A172 (cell line): ENCODE data around the gene ATXN7L1.

DNA sequence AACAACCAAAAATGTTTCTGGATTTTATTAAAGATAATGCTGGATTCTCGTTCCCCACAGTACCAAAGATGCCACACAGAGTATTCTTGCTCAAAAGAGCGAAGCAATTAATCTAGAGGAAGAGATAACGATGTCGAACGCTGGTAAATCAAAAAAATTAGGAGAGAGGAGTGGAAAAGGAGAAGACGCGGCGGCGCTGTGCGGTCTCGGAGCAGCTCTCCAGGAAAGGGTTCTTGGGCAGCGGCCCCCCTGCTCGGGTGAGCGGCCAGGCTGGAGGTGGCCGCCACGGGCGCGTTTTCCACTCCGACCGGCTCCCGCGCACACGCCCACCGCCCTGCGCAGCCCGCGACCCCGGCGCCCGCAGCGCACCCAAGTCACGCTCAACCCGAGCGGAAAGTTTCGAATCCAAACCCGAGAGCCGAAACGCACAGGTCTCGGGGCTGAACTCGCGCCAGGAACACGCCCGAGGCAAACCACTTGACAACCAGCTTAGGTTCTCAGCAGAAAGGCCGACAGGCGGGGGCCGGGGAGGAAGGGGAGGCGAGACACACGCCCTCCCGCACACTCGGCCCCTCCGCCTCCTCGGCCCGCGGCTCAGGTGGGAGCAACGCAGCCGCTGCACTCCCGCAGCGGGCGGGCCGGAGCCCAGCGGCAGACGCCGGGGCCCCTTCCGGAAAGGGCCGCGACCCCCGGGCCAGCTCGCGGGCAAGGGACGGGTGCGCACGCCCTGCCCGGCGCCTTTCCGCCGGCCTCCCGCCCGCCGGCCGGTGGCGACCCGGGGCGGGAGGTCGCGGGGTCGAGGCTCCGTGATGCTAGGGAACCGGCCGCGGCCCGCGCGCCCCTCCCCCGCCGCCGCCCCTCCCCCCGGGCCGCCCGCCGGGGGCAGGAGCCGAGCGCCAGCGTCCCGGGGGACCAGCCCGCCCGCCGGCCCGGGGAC lies 825 bp downstream of the SRPK2 start:
- RAMPAGE, long total RNA = no peak

DNA sequence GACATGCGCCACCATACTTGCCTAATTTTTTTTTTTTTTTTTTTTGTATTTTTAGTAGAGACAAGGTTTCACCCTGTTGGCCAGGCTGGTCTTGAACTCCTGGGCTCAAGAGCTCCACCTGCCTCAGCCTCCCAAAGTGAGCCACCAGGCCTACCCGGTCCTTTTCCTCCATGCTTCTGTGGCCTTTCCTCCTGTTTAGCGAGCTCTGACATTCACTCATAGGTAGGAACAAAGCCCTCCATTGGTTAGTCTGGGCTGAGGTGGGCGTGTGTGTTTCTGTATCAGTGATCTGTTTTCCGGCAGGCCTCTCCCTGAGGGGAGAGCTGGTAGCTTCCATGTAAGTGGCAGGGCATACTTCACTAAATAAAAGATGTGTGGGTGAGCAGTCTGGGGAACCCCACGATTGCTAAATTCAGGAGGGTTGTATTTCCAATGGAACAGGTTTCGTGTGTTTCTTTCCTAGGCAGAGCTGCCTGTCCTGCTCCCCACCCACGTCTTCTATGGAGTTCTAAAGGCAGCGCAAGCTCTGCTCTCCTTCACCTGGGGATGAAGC lies 50.3 kb upstream of the SRPK2 start:
- RAMPAGE, long total RNA = no peak

DNA sequence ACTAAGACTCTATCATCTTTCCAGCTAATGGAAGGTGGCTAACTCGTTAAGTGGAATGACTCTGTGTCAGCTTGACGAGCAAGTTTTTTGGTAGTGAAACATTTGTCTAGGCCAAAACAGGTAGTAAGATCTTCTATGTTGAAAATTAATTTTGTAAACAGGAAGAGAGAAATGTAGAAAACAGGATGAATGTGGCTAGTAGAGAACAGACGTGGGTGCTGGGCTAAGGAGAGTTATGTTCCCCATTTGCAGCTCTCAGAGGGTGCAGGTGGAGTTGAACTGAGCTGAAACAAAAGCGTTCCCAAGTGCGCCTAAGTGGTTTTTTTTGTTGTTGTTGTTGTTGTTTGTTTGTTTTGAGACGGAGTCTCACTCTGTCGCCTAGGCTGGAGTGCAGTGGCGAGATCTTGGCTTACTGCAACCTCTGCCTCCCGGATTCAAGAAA lies 59.5 kb upstream of the SRPK2 start:
- RAMPAGE, long total RNA = no peak

- RAMPAGE, long total RNA = no peak
These were observed 22.7 kb downstream of the PUS7 start for GRCh38 chr7:105499039-105500036.

- RAMPAGE, long total RNA = no peak
These were observed 56.9 kb upstream of the EFCAB10 start for GRCh38 chr7:105638096-105638666.

DNA sequence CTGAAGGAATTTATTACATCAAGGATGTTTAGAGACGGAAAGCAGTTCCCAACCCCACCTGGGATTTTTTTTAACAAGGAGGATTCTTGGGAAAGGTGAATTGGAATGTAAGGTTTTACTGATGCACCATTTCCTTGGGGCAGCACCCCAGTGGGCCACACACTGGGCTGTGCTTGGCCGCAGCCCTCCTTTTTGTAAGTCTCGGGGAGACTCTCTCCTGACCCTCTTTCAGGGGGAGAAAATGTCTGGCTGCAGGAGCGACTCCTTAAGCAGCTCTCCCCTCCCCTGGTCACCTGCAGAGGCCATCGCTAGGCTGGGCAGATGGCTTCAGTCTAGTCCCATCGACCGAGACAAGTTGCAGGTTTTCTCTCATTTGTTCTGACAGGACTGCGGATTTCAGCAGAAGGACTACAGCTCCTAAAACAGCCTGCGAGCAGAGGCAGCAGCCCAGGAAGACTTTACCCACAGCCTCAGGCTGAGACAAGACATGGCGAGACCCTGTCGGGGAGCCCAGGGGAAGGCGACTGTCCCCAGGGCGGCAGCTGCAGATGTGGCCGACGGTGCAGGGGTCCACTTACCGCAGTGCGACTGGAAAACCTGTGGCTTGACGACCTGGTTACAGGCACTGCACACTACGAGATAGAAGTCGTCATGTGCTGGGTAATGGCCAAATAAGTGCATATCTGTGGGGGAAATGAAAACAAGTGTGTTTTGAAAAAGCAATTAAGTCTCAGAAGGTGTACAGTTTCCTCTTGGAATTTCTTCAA lies 88.2 kb downstream of the ATXN7L1 start:
- RAMPAGE, long total RNA = no peak

DNA sequence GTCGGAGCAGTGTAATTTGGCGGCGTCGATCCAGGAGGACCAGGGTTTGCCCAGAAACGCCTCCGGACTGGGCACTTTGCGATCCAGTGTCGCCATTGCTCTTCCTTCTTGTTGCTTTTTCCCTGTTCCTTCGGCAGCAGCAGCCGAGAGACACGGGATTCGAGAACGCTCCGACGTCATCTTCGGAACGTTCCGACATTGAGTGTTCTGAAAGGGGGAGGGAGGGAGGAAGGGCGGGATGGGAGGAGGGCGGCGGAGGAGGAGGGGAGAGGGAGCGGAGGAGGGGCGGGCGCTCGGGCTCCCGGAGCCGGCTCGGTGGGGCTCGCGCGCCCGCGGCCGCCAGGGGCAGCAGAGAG lies at the start of gene ATXN7L1:
ATXN7L1 (minus strand) TSS at position 221 of the 356 bp plus-strand sequence.
- RAMPAGE, long total RNA = no peak

GRCh38 chr7:105924887-105925279 lies 38.2 kb upstream of the CDHR3 start:
- RAMPAGE, long total RNA = no peak

- RAMPAGE, long total RNA = no peak
These were observed 42.1 kb downstream of the SYPL1 start for GRCh38 chr7:106069918-106070570.

DNA sequence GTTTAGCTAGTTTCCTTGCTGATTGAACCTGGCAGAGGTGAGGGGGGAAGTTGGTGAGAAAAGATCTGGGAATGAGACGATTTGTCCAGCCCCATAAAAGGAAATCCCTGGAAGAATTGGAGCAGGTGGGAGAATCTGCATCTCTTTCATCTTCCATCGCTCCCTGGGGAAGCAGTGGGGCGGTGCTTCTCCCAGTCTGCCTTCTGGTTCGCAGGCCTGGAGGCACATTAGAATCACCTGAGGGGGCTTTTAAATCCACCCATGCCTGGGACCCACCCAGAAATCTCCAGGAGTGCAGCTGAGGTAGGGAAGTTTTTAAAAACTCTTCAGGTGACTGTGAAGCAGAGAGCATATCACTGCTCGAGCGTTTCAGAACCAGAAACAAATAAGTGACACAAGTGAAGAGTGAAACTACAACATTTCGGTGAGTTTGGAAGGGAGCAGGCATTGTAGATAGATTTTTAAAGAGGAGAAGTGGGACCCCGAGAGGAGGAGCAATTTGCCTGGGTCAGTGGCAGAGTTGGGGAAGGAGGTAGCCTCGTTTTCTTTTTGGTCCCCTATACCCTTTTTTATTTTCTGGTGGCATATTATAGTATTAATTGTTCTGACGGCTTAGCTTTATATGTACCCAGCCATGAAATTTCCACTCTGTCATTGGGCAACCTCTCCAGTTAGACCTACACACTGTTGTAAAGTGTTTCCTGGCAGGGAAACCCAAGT lies 26.8 kb upstream of the SYPL1 start:
- RAMPAGE, long total RNA = no peak

DNA sequence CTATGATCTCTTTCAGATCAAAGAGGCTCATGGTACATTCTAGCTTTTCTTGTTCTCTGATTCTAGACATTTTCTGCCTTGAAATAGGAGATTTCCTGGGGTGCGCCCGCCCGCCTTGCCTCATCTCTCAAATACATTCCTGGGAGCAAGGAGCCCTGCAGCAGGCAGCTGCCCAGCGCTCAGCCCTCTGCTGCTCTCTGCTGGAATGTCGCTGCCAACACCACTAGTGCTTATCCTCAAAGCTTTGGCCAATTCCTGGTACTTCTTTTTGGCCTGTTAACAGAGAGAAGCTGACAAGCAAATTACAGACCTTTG lies 41.7 kb upstream of the SYPL1 start:
- RAMPAGE, long total RNA = no peak

GRCh38 chr7:106176340-106177186 lies 64.5 kb upstream of the SYPL1 start:
- RAMPAGE, long total RNA = no peak

GRCh38 chr7:106198918-106199563 lies 85.7 kb downstream of the NAMPT start:
- RAMPAGE, long total RNA = no peak

- RAMPAGE, long total RNA = no peak
These were observed 84.9 kb downstream of the NAMPT start for GRCh38 chr7:106199809-106200259.

GRCh38 chr7:106253775-106253958 lies 31.1 kb downstream of the NAMPT start:
- RAMPAGE, long total RNA = no peak

- RAMPAGE, long total RNA = no peak
These were observed 21.1 kb downstream of the NAMPT start for GRCh38 chr7:106263452-106264295.

DNA sequence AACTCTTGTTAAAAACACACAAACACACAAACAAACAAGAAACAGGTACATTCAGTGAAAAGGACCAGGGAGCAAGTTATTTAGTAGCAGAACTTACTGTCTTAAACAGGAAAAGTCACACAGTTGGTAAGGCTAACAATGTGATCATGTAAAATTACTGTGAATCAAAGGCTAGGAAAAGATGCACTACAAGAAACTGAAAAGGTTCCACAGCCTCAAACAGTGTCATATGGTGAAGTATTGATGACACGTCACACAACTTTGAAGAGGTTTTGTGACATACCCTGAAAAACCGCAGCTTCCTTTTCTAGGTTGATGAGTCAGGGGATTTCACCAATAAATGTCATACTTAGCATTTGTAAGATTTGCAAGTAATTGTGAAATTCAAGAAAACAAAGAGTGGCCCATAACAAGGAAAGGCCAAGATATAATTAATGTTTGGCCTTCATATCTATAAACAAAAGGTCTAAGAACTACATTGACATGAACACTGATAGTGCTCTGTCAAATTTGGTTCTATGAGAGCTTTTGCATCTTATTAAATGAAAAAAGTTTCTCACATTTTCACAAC lies 61.8 kb upstream of the NAMPT start:
- RAMPAGE, long total RNA = no peak

DNA sequence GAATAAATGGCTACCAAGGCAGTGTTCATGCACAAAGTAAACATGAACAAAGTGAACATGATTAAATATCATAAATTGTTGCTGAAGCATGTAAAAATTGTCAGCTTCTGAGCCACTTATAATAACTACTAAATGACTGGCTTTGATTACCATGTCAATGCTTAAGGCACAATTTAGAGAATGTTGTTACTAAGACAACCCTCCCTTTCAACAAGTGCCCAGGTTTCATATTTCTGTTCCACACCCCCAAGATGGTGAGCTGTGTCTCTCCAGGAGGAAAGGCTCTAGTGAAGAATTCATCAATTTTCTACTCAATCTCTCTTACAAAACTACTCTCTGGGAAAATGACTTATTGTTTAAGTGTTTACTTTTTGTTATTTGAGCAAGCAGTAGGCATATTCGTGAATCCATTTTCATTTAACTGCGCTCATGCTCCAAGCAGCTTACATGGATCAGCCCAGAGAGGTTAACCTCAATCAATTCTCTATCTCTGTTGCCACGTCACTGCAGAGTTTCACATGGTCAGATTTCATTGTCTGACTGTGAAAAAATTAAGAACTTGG lies 49.9 kb downstream of the CCDC71L start:
- RAMPAGE, long total RNA = no peak

GRCh38 chr7:106640650-106640910 lies 20.4 kb downstream of the CCDC71L start:
- RAMPAGE, long total RNA = no peak

DNA sequence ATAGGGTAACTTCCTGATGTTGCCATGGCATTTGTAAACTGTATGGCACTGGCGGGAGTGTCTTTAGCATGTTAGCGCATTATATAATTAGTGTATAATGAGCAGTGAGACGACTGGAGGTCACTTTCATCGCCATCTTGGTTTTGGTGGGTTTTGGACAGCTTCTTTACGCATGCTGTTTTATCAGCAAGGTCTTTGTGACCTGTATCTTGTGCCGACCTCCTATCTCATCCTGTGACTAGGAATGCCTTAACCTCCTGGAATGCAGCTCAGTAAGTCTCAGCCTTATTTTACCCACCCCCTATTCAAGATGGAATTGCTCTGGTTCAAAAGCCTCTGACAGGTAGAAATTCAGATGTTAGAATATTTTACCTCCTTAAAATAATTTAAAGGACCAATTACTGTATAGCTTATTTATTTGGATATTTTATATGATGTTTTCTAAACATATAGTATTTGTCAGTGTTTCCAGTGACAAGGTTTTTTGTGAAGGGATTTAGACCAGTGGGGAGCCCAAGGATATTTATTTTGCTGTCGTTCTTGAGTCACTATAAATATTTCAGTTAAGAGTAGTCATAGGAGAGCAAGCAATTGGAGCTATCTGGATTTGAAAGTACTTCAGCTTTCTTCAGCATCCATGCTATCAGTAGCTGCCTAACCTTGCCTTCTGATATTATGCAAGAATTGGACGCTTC lies 90.0 kb upstream of the PIK3CG start:
- RAMPAGE, long total RNA = no peak